T47D (cell line): ENCODE data around the genes DCAF12, C9orf24, ENHO and IL11RA.

DNA sequence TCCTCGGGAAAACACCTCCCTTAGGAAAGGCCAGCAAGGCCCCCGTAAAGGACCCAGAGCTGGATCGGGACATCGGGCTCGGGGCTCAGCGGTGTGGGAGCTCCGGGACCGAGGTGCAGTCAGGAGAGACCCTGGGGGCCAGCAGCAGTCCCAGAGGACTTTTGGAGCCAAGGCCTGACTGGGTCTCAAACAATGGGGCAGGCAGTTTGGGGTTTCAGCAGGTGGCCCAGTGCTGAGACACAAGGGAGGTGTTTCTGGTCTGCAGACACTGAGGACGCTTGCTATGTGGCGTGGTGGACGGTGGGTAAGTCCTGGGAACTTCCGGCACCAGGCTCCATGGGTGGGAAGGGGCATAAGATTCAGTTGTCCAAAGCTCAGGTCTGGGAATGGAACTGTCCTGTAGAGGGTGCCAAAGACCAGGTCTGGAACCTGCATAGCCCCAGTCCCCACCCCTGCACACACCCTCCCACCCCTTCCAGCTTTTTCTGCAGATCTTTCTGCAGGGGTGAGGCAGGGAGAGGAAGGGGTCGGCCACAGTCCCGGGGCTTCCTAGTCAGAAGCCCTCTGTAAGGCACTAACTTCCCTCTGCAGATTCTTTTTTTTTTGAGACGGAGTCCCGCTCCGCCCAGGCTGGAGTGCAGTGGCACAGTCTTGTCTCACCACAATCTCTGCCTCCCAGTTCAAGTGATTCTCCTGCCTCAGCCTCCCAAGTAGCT lies 925 bp upstream of the AQP7 start:
- RRBS, result no CpG with 5 or more reads among the region's 17 CpGs

DNA sequence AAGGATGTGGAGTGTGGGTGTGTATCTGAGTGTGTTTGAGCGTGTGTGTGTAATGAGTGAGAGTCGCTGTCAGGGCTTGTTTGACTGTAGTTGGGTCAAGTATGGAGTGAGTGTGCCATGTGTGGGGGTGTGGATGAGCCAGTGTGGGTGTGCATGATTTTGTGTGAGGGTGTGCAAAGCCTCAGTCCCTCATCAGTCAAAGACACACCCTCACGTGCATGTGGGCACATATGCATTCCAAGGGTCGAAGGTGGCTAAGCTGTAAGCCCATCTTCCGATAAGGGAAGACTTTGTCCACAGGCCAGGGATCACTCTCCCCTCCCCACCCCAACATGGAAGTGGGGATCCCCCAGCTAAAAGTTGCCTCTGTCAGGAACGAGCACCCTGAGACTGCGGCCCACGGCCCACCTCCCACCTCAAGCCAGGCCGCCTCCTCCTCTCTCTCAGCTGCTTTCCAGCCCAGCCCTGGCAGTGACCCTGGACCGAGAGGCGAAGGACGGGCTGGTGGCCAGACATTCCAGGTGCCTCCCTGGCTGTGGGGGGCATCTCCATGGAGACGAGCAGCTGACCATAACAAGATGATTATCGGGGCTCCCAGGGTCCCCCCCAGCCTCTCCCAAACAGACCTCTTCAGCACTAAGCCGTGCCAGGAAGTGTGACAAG lies 12.8 kb downstream of the AQP3 start:
- RRBS, result no CpG with 5 or more reads among the region's 15 CpGs

DNA sequence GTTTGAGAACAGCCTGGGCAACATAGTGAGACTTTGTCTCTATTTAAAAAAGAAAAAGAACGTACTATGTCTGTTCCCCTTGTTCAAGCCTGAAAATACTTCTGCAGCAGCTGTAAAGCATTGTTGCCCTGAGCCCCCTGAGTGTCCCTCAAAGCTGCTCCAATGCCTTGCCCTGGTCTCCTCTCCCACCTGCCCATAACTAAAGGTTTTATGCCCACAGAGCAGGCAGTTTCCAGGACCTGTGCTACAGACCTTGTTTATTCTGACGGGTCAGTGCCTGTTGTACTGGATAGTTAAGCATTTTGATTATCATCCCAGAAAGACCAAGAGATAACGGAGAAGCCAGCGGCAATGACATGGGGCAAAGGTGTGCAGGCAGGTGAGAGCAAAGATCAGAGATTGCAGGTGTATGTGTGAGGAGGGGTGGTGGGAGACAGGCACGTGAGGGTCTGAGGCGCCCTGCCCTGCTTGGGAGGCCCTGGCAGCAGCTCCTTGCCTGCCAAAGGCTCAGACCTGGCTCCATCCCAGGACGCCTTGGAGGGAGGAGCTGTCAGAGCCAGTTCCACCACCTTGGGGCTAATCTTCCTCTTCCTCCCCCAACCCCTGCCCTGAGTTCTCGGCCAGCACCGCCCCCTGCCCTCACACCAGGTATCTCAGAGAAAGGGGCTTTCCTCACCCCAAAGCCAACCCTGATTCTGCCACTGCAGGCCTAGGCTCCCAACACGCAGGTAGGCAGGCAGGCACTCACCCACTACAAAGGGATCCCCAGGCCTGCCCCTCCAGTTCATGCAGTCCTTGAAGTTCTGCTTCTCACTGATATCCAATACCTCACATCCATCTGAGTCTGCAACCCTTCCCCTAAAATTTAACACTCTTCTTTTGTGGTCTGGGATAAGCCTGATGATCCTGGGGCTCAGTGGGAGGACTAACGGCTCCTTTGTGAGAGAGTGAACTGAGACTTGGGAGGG lies 2.0 kb downstream of the AQP3 start:
- RRBS, result no CpG with 5 or more reads among the region's 11 CpGs

DNA sequence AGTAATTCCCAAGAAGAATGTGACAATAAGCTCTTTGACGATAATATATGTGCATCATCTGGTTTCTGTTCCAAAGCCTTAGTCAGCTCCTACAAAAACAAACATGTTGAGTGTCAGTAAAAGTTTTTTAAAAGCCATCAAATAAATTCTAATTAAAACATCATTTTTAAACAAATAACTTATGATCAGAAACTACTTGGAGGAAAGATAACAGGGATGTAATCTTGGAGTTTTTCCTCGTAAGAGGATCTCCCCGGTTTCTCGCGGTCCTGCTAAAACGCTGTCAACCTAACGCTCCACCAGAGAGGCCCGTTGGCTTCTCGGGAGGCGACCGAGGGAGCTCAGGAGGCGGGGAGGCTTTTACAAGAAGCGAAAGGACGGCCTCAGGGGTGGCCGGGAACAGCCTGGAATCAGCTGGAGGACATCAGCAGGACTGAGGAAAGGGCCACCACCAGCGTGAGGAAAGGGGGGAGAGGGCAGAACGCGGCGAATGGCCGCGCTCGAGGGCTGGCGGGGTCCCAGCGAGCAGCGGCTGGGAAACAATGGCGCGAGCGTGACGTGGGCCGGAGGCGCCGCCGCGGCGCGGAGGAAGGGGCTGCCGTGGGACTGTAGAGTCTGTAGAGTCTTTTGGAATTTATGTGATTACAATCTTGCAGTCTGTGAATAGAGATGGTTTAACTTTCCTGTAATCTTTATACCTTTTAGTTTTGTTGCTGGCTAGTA lies 13.3 kb upstream of the ANKRD18B start:
- RRBS, result no CpG with 5 or more reads among the region's 37 CpGs

DNA sequence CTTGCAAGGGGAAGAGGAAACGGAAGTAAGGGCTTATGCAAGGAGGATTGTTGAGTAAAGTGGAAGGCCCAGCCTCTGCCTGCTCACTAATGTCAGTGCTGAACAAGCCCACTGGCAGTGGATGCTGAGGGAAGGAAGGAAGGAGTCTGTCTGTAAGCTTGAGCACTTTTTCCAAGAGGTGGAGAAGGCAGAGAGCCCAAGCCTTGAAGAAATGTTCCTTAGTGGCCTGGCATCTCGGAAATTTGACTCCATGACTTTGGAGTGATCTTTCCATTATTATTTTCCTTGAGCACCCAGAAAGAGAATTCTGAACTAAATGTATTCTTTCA lies 35.6 kb upstream of the PRSS3 start:
- RRBS, result no CpG with 5 or more reads among the region's 2 CpGs

- RRBS, result no CpG with 5 or more reads among the region's 3 CpGs
Measured at GRCh38 chr9:33830796-33831429, 14.0 kb downstream of the UBE2R2 start.

DNA sequence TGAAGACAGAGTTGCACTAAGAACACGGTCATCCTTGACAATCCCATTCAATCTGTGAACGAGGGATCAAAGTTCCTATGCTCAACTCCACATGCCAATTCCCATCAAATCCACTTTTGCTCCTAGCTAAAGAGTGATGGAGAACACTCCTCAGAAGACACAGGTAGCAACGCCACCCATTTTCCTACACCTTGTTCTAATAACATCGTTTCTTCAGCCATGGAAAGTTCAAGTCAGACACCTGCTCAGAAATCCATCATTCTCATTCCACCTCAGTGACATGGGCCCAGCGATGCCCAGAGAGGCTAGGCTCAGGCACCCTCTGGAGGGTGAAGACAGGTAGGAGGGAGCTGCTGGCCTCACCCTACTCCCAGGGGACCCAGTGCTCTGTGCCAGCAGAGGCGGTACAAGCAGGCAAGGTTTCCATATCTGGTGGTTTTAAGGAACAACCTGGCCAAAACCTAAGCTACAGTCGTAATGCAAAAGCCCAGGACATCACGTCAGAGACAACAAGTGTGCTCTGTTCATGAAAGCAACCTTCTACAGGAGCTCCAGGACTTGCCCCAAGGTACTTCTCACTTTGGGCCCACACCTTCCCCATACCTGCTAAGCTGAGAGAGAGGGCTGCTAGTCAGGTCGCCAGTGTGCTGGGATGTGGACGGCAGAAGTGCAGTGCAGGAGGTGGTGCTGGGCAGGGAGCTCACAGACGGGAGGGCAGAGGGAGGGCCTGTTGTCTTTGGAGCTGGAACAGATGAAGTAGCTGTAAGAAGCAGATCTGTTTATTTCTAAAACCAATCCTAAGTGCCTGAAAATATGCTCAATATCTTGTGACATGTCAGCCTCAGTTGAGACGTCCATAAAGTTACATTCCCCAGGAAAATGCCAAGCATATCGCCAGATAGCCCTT lies 115.5 kb downstream of the UBAP2 start:
- RRBS, result no CpG with 5 or more reads among the region's 13 CpGs

DNA sequence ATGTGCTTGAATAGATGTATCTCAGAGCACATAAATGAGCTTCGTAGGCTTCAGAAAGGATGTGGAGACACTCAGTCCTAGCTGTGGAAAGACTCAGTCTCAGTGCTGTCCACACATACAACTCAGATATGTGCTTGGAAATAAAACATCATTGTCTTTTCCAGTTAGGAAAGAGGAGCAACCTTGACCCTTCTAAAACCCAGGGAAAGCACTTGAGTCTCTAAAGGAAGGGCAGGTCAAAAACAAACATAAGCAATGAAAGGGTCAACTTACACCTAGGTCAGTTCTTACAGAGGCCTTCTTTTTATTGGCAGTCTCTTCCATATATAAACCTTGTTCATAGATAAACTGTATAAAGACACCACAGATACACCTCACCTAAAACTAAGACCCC lies 114.5 kb downstream of the UBAP2 start:
- RRBS, result no CpG with 5 or more reads among the region's 1 CpG

- RRBS, result 2% methylated on average over 22 of the region's 79 CpGs
Measured at GRCh38 chr9:34126123-34127312, at the start of gene DCAF12. Gene DCAF12 (minus strand): TSS chr9:34126698.

- RRBS, result no CpG with 5 or more reads among the region's 4 CpGs
Measured at GRCh38 chr9:34332417-34333039, 3.2 kb downstream of the NUDT2 start.

DNA sequence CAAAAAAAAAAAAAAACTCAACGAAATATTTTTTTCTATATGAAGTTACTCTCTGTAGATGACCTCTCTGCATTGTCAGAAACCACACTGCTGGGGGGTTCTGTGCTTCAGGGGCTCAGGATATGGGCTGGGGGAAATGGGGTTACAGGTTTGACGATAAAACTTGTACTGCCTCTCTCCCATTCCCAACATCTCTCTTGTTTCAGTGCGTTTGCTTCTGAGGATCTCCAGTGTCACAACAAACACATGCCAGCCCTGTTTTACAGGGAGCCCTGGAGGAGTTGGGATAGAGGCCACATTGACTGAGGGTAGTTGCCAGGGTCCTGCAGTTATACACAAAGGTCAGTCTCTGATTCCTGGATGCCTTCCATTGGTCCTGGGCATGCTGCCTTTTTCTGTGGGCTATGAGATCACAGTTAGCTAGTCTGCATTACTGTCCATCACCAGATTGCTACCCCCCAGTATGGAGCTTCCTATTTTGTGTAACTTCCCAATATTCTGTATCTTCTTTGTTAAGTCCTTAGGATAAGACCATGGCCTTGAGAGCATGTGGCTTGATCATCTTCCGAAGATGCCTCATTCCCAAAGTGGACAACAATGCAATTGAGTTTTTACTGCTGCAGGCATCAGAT lies 9.3 kb downstream of the NUDT2 start:
- RRBS, result no CpG with 5 or more reads among the region's 4 CpGs

- RRBS, result 2% methylated on average over 16 of the region's 55 CpGs
Measured at GRCh38 chr9:34380569-34381266, 4.0 kb upstream of the MYORG start.

DNA sequence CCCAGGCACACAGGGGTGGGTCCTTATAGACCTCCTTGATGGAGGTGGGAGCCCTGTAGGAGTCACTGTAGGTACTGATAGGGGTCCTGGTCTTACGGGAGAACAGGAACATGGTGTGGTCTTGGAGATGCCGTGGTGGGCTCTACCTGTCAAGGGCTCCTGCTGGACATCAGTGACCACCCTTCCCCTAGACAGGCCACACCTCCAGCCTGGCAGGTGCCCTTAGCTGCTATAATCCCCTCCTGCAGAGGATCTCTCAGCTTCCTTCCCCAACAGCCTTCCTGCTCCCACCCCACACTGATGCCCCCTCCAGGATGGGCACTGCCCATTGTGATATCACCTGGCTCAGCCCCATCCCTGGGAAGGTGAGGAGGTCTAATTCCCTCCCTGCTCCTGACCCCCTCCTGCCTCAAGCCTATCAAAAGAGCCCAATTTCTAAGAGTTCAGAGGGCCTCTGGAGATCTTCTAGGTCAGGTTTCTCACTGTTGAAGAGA lies at the start of gene C9orf24:
C9orf24 (minus strand) TSS at position 289 of the 494 bp plus-strand sequence.
- RRBS, result no CpG with 5 or more reads among the region's 2 CpGs

GRCh38 chr9:34451065-34451851 lies 7.1 kb downstream of the FAM219A start:
- RRBS, result no CpG with 5 or more reads among the region's 5 CpGs

GRCh38 chr9:34522675-34523580 lies at the start of gene ENHO:
Gene ENHO (minus strand): TSS chr9:34522990.
- RRBS, result 2% methylated on average over 32 of the region's 98 CpGs

GRCh38 chr9:34560190-34560736 lies 29.3 kb downstream of the CNTFR start:
- RRBS, result no CpG with 5 or more reads among the region's 6 CpGs

GRCh38 chr9:34651261-34652579 lies at the start of gene IL11RA:
Gene IL11RA (plus strand): TSS chr9:34652185.
- RRBS, result 0% methylated on average over 4 of the region's 29 CpGs

GRCh38 chr9:34937925-34938163 lies 20.2 kb upstream of the PHF24 start:
- RRBS, result no CpG with 5 or more reads among the region's 2 CpGs

GRCh38 chr9:35042727-35043138 lies 693 bp downstream of the C9orf131 start:
- RRBS, result no CpG with 5 or more reads among the region's 4 CpGs